PC-3 (cell line): ENCODE results near the gene LAMA1.

DNA sequence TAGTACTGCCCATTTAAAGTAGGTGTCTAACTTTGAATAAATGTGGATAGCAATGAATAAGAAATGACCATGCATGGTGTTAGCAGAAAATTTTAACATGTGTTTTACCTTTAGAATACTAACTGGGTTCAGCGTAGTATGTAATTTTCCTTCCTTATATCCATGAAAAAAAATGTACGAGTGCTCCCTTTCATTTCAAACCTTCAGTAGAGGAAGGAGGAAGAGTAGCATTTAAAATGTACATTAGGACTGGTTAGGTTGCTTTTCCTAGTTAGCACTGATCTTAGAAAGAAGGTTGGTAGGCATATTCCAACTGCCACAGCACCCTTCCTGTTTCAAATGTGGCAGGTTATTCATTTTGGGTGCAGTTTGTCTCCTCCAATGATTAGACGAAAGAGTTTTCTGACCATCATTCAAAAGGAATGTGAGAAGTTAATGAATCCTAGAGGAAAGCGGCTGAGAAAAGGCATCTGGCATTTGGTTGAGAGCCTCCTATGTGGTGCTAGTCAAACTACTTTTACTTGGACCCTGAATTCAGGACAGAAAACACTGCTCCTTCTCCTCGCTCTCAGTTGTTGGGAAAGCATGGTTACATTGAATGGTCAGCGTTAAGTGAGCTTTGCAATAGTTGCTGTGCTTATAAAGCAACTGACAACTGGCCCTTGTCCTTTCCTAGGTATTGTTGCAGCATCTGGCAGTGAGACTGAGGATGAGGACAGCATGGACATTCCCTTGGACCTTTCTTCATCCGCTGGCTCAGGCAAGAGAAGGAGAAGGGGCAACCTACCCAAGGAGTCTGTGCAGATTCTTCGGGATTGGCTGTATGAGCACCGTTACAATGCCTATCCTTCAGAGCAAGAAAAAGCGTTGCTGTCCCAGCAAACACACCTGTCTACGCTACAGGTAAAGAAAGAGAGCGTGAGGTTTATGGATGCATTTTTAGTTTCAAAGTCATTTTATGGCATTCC, 6.0 kb downstream of the TGIF1 start:
- RAMPAGE, long total RNA = no peak

- RAMPAGE, long total RNA = no peak
Observed at GRCh38 chr18:3458461-3459350, 8.7 kb downstream of the TGIF1 start.

GRCh38 chr18:3508999-3509676, 59.2 kb downstream of the TGIF1 start:
- RAMPAGE, long total RNA = no peak

- RAMPAGE, long total RNA = no peak
Observed at GRCh38 chr18:3593288-3594034, 143.5 kb downstream of the TGIF1 start.

- RAMPAGE, long total RNA = no peak
Observed at GRCh38 chr18:3649012-3649858, 199.3 kb downstream of the TGIF1 start.

- RAMPAGE, long total RNA = no peak
Observed at GRCh38 chr18:4125039-4125638, 330.0 kb downstream of the DLGAP1 start.

DNA sequence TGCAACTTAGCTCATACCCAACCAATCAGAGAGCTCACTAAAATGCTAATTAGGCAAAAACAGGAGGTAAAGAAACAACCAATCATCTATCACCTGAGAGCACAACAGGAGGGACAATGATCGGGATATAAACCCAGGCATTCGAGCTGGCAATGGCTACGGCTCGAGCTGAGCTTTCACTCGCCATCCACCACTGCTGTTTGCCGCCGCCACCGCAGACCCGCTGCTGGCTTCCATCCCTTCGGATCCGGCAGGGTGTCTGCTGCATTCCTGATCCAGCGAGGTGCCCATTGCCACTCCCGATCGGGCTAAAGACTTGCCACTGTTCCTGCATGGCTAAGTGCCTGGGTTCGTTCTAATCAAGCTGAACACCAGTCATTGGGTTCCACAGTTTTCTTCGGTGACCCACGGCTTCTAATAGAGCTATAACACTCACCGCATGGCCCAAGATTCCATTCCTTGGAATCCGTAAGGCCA, 236.7 kb upstream of the DLGAP1 start:
- RAMPAGE, long total RNA = no peak

DNA sequence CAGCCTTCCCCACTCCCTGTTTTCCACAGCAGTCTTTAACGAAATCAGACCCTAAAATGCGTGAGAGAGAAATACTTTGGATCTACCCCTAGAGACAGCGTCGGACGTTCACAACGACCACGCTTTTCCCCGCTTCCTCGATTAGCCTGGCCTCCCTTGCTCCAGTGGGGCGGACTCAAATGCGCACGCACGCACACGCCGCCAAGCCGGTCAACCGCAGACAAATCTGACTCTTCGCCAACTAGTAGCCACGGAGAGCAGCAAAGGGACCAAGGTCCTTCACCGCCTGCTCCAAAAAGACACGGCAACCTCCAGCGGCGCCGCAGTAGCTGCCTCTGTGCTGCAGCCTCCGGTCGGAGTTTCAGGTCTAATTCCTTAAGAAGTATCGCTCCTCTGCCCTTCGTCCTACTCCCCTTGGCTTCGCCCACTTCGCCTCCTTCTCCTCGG, 887 bp downstream of the AKAIN1 start:
- RAMPAGE, long total RNA = no peak

- RAMPAGE, long total RNA = no peak
Observed at GRCh38 chr18:5406498-5407145, 111.1 kb upstream of the ZBTB14 start.

DNA sequence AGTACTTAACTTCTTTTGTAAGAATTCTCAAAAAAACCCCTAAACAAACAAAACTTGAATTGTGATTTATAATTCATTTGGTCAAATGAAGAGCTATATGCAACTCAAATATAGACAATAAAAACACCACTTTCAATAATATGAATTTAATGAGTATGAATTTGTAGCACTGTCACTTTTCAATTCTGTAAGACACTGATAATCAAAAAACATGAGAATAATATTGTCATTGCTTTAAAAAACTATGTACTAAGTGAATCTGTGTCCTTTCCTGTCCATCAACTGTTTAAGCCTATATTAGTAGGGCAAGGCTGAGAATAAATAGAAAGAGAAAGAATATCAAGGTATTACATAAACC, 87.8 kb downstream of the EPB41L3 start:
- RAMPAGE, long total RNA = no peak

- RAMPAGE, long total RNA = no peak
Observed at GRCh38 chr18:5542694-5543820, 740 bp downstream of the EPB41L3 start.

GRCh38 chr18:5889993-5891219, 4.9 kb downstream of the TMEM200C start:
- RAMPAGE, long total RNA = no peak

GRCh38 chr18:6058885-6059221, 163.5 kb upstream of the TMEM200C start:
- RAMPAGE, long total RNA = no peak

- RAMPAGE, long total RNA = no peak
Observed at GRCh38 chr18:6248571-6248987, 166.1 kb downstream of the L3MBTL4 start.

DNA sequence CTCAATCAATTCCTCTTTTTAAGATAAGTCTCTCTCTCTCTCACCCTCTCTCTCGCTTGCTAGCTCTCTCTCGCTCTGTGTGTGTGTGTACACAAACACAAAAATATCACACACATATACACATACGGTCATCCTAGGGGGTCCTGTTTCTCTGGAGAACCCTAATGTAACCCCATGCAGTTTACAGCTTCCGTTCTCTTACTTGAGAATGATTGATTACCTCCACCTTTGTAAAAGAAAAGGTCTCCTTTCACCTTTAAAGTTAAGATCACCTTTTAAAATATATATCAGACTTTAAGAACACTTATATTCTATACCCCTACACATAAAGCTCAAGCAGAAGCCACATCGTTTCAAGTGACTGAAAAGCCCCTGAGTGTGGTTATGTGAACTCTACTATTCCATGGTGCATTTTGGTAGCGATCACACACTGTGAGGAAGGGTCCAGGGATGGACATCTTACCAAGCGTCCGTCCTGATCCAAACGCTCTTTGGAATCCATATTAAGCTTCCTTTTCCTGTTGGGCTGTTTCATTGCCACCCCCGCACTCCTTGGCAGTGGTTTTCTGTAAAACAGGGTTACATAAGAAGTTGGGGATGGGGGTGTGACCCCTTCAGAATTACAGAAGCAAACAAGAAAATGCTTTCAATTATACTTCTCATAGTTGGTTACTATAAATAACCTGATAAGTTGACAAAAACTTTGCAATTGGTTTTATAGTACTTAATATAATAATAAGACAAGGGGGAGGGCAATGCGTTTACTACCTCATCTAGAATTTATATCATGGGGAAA, 103.4 kb downstream of the L3MBTL4 start:
- RAMPAGE, long total RNA = no peak

DNA sequence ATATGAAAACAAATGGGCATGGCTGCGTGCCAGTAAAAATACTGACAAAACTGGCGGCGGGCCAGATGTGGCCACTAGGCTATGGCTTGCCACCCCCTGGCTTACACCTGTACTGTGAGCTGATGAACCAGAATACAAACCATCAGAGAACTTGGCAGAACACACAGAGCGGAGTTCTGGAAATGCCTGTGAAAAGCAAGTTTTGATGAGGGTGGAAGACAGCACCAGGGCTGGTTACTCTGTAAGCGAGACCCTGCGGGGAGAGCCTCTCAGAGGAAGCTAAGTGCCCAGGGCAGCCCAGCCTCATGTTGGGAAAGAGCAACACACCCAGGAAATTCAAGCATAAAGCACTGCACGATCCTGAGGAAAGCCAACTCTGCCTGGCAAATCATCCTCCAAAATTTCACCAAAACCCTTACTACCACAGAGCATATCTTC, 43.5 kb downstream of the L3MBTL4 start:
- RAMPAGE, long total RNA = no peak

DNA sequence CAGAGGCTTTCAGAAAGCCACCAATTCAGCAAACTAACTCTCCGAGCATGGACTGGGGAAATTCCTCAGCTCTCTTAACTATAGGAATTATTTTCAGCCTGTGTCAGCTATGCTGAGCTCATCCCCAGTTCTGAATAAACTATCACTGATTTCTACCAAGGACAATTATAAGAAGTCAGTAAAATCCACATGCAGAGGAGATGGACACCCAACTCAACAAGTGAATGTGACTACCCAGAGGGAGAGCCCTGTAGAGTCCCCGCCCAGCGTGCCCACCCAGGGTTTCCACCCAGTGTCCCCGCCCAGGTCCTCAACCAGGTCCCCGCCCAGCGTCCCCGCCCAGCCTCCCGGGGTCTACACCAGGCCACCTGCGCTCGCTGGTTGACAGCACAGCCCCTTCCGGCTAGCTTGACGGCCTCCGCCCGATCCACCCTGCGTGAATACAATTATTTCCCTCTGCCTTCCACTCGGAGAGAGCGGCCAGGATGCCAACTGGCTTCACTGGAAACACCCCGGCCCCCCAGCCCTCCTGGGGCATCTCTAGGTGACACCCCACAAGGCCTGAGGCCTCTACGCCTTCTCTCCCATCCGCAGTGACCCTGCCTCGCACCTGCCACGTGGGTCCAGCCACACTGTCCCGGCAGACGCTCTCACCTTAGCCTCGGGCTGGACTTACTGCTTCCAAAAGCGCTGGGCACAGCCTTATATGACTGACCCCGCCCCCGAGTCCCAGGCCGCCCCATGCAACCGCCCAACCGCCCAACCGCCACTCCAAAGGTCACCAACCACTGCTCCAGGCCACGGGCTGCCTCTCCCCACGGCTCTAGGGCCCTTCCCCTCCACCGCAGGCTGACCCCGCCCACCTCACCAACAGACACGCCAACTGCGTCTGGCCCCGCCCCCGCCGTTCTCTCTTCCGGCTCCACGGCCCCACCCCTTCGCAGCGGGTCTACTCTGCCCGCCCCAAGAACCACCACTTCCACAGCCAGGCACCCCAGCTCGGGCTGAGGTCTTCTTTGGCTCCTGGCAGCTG, 188.2 kb downstream of the LAMA1 start:
- RAMPAGE, long total RNA = no peak

DNA sequence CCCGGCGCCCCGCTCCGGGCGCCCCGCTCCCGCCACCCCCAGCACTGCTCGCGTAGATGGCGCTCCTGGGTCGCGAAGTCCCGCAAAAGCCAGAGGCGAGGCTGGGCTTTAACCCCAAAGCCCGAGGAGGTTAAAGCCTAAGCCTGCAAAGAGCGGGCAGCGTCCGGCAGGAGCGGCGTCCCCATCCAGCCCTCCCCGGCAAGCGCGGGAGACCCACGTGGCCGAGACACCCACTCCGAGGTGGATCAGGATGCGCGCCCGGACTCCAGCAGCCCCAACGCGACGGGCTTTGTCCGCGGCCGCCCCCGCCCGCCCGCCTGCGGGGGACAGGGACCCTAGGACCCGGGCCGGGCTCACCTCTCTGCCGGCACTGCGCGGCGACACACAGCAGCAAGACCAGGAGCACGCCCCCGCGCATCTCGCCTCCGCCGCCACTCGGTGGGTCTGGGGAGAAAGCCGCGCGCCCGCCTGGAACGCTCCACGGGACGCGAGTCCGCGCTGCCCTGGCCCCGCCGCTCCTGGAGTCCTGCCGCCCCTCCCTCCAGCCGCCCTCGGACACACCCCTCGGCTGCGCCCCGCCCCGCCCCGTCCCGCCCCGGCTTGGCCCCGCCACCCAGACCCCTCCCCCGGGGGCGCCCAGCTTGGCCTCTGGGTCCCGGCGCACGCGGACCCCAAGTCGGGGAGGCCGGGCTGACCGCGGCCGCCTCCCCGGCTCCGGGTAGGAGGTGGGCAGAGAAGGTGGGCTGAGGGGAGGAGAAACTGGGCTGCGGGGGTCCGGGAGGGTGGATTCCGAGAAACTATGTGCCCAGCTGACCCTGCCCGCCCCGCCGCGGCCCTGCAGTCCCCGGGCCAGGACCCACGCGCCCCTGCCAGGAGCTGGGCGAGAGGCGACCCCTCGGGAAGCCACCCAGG, at the start of gene LAMA1:
LAMA1 (minus strand) TSS at position 495 of the 912 bp plus-strand sequence.
- RAMPAGE, long total RNA = no peak

DNA sequence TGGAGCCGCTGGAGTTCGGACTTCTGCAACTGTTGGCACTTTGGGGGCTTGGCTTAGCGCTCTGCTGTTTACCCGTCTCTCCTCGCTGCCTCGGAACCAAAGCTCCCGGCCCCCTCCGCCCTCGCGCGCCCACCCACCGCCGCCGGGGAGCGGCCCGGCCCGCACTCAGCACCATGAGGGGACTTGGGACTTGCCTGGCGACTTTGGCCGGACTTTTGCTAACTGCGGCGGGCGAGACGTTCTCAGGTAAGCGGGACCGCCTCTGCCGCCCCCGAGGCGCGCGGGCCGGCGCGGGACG, 479 bp downstream of the PTPRM start:
- RAMPAGE, long total RNA = no peak

DNA sequence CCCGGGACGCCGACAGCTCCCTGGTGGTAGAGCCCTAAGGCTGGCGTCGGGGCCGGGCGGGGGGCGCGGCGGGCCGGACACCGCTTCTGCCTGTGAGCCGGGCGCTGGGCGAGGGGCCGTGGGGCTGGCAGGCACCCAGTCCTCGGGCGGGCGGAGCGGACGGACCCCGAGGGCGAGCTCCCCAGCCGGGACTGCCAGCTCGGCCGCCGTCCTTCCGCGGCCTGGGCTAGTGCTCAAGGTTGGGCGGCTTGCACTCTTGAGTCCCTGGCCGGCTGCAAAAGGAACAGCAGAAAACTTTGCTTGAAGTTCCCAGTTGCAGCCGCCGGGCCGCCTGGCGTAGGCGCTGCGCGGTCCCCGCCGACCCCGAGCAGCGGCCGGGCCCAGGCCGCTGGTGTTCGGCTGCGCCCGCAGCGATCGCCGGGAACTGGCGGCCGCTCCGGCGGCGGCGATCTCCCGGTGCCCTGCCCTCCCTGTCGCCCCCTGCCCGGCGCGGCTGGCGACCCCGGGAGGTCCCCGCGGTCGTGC, 890 bp downstream of the PTPRM start:
- RAMPAGE, long total RNA = no peak